ENCODE measurements around a stretch of chr2.

- RRBS = no CpG with 5 or more reads among the region's 10 CpGs
Observed at GRCh38 chr2:205703935-205704532, 21.7 kb downstream of the NRP2 start.

GRCh38 chr2:205715063-205715511 lies 32.8 kb downstream of the NRP2 start:
- RRBS = no CpG with 5 or more reads among the region's 6 CpGs

GRCh38 chr2:205746143-205746734 lies 63.9 kb downstream of the NRP2 start:
- RRBS = no CpG with 5 or more reads among the region's 6 CpGs

DNA sequence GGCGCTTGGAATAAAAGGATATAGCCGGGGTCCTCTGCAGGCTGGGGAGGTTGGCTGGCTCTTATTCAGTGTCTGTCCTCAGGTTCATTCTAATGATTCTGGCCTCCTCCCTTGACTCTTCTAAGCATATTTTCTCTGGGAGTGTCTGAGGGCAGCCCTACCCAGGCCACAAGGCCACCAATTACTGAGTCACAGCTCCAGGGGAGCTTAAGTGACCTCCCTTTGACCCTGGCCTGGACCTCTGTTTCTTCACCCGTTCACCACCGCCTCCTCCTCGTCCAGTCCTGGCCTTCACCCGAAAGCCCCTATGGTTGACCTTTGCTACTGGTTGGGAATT lies 72.5 kb downstream of the NRP2 start:
- RRBS = no CpG with 5 or more reads among the region's 6 CpGs

DNA sequence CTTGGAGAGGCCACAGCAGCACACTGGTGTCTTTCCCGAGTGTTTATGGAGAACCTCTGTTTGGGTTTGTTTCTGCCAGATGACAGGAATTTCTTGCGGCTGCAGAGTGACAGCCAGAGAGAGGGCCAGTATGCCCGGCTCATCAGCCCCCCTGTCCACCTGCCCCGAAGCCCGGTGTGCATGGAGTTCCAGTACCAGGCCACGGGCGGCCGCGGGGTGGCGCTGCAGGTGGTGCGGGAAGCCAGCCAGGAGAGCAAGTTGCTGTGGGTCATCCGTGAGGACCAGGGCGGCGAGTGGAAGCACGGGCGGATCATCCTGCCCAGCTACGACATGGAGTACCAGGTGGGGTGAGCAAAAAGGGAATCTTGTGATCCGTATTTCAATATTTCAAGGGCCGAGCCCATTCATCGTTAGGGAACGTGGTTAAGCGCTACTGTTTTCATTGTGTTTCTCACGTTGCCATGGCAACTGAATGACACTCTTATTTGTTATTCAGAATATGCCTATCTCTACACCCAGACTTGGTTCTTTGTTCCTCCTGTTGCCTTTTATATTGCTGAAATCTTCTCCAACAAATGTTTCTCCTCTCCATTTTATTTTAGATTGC lies 81.4 kb downstream of the NRP2 start:
- RRBS = no CpG with 5 or more reads among the region's 23 CpGs

DNA sequence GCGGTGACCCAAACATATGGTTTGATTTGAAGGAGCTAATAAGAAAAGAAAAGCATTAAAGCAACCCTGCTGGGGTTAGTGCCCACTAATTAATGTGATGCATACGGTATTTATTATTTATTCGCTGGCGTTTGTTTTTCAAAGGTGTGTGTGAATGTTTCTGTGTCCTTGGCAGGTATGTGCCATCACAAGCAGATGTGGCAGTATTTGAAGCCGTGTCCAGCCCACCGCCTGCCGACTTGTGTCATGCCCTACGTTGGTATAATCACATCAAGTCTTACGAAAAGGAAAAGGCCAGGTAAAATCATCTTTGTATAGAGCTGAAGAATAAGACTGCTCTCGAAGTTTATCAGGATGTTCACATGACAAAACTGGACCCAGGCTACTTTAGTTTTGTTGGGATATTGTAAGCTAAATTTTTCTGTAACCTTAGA lies 735 bp downstream of the EEF1B2 start:
- RRBS = no CpG with 5 or more reads among the region's 10 CpGs

- RRBS = no CpG with 5 or more reads among the region's 4 CpGs
Observed at GRCh38 chr2:206162276-206162998, 2.7 kb downstream of the EEF1B2 start.

- RRBS = 0% methylated on average over 1 of the region's 24 CpGs
Observed at GRCh38 chr2:206442596-206443150, 659 bp upstream of the ADAM23 start.

GRCh38 chr2:207082540-207083101 lies 83.1 kb downstream of the KLF7 start:
- RRBS = no CpG with 5 or more reads among the region's 4 CpGs

DNA sequence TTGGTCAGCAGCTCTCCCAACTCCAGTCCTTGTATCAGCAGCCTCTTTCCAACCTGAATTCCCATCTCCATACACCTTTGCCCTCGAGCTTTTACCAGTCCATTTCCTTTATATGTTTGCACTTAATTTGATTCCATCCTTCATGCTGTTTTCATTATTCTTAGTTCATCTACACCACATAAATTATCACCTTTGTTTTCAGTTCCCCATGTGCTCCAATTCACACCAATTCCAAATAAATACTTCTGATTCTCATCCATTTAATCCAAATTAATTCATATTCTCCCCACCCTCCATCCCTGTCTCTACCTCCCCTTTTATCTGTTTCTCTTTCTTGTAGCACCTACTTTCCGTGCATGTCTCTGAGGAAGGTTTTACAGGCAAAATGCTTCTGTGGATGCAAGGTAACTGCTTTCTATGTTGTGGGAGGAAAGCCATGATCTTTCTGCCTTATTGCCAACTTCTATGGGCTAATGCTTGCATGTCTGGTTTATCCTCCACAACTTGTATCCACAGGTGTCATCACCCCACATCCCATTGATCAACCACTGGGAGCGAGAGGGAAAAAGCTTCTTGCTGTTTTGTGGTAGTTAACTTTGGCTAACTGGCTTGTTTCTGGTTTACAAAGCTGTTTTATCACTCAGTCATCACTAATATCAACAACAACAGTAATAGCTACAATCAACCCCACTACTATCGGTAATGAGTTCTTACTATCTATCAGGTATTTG lies 44.9 kb downstream of the KLF7 start:
- RRBS = no CpG with 5 or more reads among the region's 4 CpGs

DNA sequence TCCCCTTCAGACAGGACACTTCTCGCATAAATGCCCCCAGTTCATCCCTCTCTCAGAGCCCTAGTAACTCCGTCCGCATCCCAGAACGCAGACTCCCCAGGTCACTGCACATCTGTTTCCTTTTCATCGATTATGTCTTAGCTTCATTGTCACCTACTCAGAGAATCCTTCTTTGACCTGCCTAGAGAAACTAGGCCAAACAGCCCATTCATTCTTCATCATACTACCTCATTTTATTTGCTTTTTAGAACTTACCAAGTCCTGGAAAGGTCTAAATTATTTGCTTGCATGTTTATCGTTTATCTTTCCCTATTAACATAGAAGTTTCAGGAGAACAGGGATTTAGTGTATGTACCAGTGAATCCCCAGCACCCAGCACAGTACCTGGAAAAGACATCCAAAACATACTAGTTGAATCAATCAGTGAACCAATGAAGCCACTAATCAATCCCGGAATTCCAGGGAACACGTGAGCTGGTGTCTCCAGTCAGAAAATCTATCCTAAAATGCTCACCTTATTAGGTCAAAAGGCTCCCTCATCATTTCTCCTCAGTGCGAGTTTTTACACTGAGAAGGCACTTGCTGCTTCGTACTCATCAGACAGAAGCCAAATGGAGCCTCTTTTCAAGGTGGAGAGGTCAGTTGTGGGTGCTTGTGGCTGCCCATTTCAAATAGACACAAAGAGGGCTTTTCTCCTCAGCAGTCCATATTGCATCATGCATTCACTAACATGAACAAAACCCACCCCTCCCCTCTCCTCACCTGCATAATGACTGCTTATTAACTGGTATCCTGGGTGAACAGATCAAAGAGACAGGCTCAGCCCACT lies 29.2 kb downstream of the KLF7 start:
- RRBS = no CpG with 5 or more reads among the region's 10 CpGs

GRCh38 chr2:207528272-207528765 lies 1.4 kb upstream of the CREB1 start:
- RRBS = no CpG with 5 or more reads among the region's 13 CpGs

GRCh38 chr2:207726287-207726869 lies 14.9 kb downstream of the CCNYL1 start:
- RRBS = no CpG with 5 or more reads among the region's 2 CpGs

- RRBS = no CpG with 5 or more reads among the region's 5 CpGs
Observed at GRCh38 chr2:207750666-207751269, 18.9 kb downstream of the FZD5 start.

DNA sequence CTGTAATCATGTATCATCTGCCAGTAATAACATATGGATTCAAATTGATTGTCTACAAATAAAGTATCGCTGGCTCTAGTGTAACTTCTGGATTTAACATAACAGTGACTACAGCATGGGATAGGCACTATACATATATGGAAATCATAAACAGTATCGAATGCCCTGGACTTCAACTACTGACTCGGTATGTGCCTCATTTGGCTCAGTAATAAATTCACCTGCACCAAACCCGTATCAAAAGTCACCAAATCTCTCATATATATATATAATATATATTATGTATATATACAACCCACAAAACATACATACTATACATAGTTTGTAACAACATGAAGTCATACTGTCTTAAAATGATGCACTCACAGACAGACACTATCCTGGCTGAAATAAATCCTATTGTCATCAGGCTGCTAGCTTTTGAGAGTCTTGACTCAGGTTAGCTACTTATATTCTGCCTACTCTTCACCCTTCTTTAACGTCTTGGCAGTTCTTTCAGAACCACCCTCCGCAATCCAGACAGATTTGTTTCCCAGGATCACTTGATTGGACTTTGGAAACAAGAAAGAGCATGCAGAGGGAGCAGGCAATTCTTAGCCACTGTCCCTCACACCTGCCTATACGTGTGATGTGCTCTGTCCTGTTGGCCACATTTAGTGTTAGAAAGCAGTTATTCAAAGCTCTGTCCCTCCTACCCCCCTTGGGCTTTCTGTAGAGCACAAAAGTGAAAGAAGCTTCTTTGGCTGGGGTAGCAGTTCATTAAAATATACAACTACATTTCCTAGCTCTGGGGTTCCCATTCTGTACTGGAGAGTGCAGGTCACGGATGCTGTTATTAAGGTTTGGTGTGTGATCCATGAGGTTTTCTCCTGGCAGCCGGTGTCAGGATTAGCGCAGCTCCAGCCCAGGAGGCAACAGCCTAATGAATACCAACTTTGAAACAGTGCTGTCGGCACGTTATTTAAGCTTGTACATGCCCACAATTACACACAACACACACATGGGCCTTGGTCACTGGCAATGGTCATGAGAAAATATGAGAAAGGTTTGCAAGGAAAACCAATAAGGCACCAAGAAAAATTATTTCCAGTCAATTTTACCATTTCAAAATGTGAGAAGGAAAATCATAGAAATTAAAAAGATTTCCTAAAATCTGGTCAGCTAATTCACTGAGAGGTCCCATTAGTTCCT lies 6.4 kb downstream of the FZD5 start:
- RRBS = no CpG with 5 or more reads among the region's 12 CpGs

GRCh38 chr2:207771475-207771931 lies 1.8 kb upstream of the FZD5 start:
- RRBS = no CpG with 5 or more reads among the region's 13 CpGs

- RRBS = no CpG with 5 or more reads among the region's 2 CpGs
Observed at GRCh38 chr2:207815369-207815568, 45.6 kb upstream of the FZD5 start.

DNA sequence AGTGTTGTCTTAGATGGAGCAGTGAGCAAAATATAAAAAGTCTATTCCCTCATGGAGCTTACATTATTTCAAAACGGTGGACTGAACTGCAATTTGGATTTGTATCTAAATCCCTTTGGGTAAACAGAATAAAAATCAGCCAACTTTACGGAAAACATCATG lies 76.0 kb upstream of the FZD5 start:
- RRBS = no CpG with 5 or more reads among the region's 2 CpGs

DNA sequence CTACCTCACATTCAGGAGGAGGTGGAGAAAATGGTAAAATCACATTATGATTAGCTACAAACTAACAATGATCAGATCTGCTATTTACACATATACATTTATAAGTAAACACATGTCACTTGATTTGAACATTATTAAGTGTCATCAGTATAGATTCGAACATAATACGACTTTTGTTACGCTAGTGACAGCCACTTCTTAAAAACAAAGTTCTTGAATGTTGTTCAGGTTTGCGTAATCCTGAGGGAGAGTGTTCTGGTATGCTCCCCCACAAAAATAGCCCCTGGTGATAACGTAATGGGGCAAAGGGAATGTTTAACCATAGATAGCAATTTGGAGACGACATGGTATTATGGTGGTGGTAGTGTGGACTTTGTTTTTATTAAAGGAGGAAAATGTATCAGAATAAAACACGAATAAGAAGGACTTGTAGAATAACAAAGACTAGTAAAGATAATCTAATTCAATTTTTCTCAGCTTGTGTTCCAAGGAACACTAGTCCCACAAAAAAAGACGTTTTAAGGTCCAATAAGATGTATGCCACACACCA lies 90.6 kb downstream of the PLEKHM3 start:
- RRBS = no CpG with 5 or more reads among the region's 8 CpGs

- RRBS = no CpG with 5 or more reads among the region's 8 CpGs
Observed at GRCh38 chr2:209933447-209934083, 68.9 kb upstream of the RPE start.